Smooth muscle cell (in vitro differentiated cells): ENCODE data around the gene DEFB119.

- RAMPAGE, long total RNA = no peak
Observed at GRCh38 chr20:23400832-23401833, 20.2 kb downstream of the NAPB start.

DNA sequence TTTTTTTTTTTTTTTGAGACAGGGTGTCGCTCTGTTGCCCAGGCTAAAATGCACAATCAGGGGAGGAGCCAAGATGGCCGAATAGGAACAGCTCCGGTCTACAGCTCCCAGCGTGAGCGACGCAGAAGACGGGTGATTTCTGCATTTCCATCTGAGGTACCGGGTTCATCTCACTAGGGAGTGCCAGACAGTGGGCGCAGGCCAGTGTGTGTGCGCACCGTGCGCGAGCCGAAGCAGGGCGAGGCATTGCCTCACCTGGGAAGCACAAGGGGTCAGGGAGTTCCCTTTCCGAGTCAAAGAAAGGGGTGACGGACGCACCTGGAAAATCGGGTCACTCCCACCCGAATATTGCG lies 4.7 kb upstream of the NAPB start:
- RAMPAGE, long total RNA = no peak

GRCh38 chr20:23436640-23437140 lies 2.8 kb upstream of the CSTL1 start:
- RAMPAGE, long total RNA = no peak

DNA sequence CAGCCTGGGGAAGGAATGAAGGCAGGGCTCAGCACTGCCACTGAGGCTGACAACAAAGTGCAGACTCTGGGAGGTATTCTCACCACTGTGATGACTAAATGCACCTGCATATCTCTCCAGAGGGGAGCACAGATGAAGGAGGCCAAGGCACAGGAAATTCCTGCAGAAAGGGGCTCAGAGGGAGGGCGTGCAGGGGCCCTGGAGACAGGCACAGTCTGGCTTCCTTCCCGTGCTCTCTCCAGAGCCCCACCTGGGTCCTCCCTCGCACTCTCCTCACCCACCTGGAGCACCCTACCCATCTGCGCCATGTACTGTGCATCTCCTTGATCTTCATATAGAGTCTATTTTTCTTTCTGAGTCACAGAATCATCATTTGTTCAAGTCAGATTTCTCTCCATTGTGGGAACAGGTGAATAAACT lies 16.1 kb downstream of the CST9L start:
- RAMPAGE, long total RNA = no peak

GRCh38 chr20:23602164-23602554 lies 3.6 kb downstream of the CST9 start:
- RAMPAGE, long total RNA = no peak

GRCh38 chr20:23633440-23634290 lies 4.1 kb downstream of the CST3 start:
- RAMPAGE, long total RNA = no peak

DNA sequence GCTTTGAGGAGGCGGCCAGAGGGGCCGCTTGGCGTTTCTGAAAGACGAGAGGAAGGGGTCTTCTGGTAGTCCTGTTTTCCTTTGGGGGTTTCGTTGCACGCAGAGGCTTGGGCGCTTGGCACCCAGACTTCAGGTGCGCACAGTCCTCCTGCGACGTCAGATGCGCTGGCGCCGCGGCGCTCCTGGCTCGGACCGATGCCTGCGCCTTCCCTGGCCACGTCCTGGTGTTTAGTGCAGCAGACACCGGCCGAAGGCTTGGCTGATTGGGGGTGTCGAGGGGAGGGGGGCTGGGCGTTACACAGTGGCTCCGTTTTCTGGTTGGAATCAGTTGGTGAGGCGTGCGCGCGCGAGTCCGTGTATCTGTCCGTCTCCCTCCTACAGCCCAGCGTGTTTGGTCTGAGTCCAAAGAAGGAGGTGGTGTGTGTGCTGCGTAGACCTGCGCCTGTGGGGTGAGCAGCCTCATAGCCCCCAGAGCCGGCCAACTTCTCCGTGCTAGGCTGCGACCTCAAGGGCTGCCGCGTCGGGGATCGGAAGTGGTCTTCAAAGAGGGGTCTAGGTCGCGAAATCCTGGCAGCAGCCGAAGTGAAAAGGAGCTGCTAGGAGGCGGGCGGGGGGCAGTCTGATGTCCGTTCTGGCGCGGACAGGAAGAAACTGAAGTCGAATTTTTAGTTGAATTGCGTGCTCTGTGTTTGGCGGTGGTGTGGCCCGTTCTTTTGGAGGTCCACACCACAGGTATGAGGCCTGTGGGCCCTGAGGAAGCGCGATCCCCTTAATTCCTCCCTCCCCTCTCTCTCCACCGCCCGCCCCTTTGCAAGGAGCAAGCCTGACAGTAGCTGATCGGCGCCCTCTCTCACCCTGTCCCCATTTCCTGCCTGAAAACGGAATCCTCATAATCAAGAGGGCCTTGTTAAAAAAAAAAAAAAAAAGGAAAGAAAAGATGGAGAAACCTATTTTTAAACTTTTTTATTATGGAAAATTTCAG lies 1.6 kb downstream of the SYNDIG1 start:
- RAMPAGE, long total RNA = no peak

- RAMPAGE, long total RNA = no peak
Observed at GRCh38 chr20:24953575-24954313, 4.7 kb downstream of the CST7 start.

GRCh38 chr20:24988945-24989582 lies 3.5 kb downstream of the APMAP start:
- RAMPAGE, long total RNA = no peak

- RAMPAGE, long total RNA = no peak
Observed at GRCh38 chr20:24991268-24991813, 1.2 kb downstream of the APMAP start.

- RAMPAGE, long total RNA = no peak
Observed at GRCh38 chr20:25366752-25367312, 23.8 kb downstream of the ABHD12 start.

DNA sequence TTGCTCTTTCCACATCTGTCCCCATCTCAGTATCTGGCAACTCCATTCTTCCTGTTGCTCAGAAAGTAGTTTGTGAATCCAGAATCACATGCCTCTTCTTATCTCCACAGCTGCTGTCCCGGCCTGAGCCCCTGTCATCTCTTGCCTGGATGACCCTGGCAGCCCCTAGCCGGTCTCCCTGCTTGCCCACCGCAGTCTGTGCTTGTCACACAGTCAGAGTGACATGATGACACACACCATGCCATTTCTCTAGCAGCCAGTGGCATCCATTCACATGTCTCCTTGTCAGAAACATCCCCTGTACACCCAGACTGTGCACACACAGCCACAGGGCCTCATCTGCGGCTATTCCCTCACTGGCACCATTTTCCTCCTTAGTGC lies 9.7 kb downstream of the ABHD12 start:
- RAMPAGE, long total RNA = no peak

- RAMPAGE, long total RNA = no peak
Observed at GRCh38 chr20:25384510-25384931, 6.1 kb downstream of the ABHD12 start.

DNA sequence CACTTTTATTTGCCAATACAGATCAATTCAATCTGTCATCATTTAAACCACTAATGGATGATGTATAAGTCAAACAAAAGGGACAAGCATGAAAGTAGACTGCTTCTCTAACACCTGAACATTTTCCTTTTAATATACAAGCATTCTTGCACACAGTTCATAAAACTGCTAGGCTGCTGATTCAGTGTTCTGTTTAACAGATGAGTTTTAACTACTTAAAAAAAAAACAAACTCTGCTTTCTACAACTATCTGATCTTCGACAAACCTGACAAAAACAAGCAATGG lies 2.8 kb downstream of the NINL start:
- RAMPAGE, long total RNA = no peak

DNA sequence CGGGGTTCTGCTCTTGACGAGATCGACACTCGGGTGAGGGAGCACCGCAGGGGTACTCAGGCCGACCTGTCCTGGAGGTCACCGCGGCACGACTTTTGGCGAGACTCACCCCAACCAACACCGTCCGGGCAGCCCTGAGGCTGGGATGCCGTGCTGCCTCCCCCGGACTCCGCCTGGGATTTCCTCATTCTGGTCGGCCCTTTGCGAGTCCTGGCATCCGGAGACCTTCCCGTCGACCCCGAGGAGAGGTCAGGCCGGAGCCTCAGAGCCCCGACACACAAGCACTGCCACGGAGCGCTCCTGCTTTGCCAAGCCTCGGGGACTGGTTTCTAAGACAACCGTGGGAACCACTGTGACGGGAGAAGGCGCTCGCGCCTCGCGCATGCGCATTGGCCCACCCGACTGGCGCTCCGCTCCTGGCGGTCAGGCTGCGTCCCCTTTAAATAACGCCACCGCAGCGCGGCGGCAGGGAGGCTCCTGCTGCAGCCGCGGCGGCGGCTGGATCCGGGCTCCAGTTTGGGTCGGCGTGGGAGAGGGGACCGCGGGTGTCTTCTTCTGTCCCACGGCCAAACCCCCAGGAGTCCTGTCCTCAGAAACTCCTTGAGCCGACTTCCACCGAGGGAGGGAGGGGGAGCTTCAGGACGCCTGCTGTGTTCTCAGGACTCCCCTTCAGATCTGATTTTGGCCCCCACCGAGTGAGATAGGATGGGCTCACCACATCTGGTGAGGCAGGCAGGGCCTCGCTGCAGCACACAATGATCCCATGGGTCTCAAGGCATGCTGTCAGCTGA lies 166.5 kb upstream of the ZNF337 start:
- RAMPAGE, long total RNA = no peak

- RAMPAGE, long total RNA = no peak
Observed at GRCh38 chr20:25987188-25987864, 290.7 kb upstream of the ZNF337 start.

GRCh38 chr20:30282829-30283272 lies 974.6 kb upstream of the DEFB115 start:
- RAMPAGE, long total RNA = no peak

DNA sequence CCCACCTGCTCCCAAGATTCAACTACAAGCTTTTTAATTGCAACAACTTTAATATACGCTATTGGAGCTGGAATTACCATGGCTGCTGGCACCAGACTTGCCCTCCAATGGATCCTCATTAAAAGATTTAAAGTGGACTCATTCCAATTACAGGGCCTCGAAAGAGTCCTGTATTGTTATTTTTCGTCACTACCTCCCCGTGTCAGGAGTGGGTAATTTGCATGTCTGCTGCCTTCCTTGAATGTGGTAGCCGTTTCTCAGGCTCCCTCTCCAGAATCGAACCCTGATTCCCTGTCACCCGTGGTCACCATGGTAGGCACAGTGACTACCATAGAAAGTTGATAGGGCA lies 770.2 kb upstream of the DEFB115 start:
- RAMPAGE, long total RNA = no peak

- RAMPAGE, long total RNA = no peak
Observed at GRCh38 chr20:30811808-30812236, 445.6 kb upstream of the DEFB115 start.

GRCh38 chr20:31390432-31390979 lies at the start of gene DEFB119:
Gene DEFB119 (minus strand): TSS chr20:31390590.
- RAMPAGE, long total RNA = no peak